Measurements from ENCODE around the genes MPST and SSTR3.

DNA sequence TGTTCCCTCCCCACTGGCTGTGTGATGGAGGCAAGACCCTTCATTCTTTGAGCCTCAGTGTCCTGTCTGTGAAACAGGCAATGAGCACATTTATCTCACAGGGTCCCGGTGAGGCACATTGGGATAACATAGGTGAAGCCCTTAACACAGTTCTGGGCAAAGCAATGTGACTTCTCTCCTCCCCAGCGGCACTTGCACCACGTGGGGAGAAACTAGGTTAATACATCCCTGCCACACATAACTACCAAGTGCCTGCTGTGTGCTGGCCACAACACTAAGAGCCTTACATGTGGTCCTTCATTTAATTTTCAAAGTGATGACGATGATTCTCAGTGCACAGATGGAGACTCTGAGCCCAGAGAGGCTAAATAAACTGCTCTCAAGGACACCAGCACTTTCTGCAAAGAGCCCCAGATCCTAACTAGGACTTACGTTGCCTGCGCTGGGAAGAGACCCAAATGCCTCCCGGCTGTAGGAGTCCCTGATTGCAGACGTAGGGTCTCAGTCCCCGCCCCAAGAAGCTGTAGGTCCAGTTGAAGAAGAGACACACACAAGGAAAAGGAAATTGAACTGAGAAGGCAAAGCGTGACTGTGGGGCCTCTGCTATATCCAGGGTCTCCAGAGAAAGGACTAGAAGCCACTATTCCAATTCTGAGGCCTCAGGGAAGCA is 32.7 kb downstream of the TXN2 start:
- PRO-cap: no peak

GRCh38 chr22:36527927-36528763 is 821 bp downstream of the EIF3D start:
- PRO-cap: no peak

DNA sequence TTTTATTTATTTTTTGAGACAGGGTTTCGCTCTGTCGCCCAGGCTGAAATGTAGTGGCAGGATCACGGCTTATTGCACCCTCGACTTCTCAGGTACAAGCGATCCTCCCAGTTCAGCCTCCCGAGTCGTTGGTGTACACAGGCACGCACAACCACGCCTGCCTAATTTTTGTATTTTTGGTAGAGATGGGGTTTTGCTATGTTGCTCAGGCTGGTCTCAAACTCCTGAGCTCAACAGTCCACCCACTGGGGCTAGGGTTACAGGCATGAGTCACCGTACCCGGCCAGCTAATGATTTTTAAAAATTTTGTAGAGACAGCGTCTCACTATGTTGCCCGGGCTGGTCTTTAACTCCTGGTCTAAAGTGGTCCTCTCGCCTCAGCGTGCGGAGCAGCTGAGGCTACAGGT is 810 bp upstream of the EIF3D start:
- PRO-cap: no peak

DNA sequence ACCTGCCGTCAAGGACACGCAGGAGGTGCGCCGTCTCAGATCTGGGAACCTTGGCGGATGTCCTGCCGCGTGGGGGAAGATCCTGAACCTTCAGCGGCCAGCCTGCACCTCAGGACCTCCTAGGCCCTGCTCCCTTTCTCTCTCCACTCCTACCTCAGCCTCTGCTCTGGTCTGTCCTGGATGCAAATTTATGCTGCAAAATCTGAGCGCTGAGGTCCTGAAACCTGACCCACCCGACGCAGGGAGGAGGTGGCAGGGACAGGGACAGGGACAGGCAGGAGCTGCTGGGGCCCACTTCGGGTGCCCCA is 473 bp upstream of the PVALB start:
- PRO-cap: no peak

DNA sequence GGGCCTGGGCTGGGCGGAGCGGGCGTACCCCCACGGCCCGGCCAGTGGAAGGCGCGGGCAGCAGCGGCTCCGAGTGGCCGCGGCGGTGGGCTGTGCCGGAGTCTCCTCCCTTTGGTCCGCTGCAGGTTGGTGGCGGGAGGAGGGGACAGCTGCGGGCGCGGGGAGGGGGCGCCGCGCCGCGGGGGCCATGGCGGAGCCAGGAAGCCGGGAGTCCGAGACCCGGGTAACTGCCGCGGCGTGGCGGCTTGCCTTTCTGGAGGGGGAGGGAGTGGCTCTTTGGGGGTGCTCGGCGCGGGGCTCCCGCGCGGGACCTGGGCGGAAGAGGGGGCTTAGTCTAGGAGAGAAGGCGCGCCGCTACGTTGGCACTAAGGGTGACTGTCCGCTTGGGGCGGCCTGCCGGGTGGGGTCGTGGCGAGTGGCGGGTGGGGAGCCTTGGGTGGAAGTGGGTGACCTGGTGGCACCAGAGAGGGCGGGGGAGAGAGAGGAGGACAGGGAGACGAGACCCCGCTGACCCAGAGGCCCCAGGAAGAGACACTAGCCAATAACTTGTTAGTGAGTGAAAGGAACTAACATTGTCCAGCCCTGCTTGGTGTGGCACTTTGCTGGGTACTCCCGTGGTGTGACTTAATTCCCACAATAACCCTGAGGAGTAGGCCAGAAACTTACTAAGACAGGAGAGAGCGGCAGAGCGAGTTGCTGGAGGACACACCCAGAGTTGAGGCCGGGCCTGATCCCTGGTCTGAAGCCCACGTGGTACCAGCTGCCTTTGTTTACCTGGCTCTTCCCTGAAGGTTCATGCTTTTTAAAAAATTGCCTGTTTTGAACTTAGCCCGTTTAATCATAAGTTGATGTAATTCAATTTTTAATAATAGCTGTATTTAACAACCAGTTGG is at the start of gene MPST:
Gene MPST, plus strand, starts transcription at position 93 of the 893 bp plus-strand sequence.
- PRO-cap: bidirectional peak, plus-strand start at position 114 of the sequence, minus-strand start outside the sequence

GRCh38 chr22:37199267-37199753 is 11.3 kb upstream of the C1QTNF6 start:
- PRO-cap: bidirectional peak, plus-strand start at chr22:37199554, minus-strand start at chr22:37199423

DNA sequence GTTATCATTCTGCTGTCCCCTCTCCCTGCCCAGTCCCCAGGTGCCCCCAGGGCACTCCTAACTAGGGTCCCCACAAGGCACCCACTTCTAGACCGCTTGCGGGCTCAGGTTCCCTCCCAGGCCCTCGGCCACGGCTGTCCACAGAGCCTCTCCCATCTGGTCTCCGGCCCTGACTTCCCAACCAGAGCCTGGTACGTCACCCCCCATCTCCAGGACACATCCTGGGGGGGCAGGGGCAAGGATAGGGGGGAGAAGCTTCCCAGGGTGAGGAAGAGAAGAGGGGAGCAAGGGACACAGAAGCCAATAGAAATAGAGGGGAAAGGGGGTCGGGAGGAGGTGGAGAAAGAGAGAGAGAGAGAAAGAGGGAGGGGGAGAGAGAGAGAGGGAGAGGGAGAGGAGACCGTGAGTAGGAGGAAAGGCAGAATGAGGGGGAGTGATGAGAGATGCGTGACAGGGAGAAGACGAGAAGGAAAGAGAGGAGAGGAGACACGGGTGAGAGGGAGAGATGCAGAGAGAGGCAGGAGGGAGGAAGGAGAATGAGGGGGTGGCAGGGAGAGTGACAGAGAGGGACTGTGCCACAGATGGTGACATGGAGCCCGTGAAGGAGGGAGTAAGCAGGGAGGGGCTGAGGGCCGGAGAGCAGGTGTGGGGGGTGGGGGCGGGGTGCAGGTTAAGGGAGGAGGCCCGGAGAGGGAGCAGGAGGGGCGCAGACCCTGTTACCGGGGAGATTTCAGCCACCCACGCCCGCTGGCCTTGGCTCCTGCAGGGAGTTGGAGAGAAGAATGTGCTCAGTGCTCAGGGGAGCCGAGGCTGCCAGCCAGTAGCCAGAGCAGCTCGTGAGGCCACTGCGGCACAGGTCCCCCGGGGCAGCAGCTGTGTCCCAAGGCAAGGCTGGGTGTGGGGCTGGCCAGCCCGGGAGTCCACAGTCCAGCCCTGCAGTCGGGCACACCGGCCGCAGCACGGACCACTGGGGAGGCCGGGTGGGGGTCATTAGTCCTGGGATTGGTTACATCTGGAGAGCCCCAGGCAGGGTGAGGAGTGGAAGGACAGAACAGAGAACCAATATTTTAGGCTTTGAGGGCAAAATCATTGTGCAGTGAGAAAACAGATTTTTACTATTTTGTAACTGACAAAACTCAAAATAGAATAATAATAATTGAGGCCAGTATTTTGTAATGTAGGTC is at the start of gene SSTR3:
Gene SSTR3, minus strand, starts transcription at position 612 of the 1,184 bp plus-strand sequence.
- PRO-cap: no peak

- PRO-cap: no peak
These were observed 6.4 kb upstream of the SSTR3 start for GRCh38 chr22:37218341-37219371.

- PRO-cap: no peak
These were observed 601 bp downstream of the RAC2 start for GRCh38 chr22:37243249-37244086.

DNA sequence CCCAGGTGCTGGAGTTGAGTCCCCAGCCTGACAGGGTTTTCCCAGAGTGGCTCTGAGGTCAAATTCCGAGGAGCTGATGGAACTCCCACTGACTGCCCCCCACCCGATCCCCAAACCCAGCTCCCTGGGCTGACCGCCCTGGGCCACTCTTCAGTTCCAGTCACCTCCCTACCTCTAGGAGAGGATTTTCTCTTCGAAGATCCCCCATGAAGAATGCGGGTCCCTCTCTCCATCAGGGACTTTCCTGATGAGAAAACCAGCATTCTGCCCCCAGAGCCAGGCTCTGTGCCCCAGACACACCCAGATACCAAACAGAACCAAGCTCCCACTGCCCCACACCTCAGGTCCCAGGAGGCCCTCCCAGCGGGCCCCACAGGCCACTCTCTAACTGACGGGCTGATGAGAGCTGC is 12.1 kb upstream of the RAC2 start:
- PRO-cap: no peak

GRCh38 chr22:37289876-37290194 is 7.5 kb downstream of the CYTH4 start:
- PRO-cap: no peak

DNA sequence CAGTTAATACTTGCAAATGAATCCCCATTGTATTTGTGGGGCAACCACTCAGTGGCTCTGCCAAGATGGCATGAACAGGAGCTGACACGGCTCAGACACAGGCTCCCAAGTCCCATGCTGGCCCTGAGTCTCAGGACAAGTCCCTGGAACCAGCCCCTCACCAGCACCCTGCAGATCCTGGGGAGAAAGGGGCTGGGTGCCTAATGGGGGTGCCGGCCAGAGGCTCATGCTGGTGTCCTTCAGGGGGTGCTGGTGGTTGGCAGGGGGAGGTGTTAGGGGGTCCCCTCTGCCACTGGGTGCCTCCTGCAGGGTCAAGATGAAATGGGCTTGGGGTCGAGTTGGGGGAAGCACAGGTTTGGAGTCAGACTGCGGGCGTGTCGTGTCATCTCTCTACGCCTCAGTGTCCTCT is 11.2 kb downstream of the CYTH4 start:
- PRO-cap: no peak

DNA sequence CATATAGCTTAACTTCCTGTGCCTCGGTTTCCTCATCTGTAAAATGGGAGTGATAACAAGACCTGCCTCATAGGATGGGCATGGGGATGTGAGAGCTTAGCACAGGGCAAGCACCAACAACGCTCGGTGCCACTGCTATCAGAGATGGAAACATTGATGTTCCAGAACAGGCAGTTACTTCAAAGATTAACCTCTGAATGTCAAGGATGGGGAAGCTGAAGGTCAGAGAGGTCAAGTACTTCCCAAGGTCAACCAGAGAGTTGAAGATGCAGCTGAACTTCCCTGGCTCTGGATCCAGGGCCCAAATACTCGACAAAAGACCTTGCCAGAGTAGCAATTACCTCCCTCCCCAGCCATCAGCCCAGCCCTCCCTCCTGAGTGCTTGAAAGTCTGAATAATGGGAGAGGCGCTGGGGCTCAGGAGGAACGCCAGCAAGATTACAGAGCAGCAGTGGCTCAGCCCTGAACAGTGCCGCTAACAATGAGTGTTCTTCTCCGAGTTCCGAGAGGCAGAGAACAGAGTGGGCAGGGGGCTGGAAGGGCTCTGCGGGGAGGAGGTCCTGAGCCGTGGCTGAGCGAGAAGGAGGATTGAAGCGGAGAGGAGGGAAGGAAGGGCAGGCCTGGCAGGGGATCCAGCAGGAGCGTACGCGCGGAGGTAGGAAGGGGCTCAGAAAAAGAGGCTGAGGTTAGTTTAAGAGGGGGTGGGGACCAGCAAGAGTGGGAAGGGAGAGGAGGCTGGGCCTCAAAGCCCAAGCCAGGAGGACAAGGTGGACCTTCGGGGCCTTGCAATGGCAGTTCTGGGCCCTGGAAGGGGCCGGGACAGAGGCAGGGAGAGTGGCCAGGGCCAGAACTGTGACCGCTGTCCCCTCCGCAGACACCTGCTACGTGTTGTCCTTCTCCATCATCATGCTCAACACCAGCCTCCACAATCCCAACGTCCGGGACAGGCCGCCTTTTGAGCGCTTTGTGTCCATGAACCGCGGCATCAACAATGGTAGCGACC is 20.4 kb downstream of the CYTH4 start:
- PRO-cap: no peak

GRCh38 chr22:37312592-37313069 is 30.3 kb downstream of the CYTH4 start:
- PRO-cap: no peak

- PRO-cap: no peak
These were observed 32.5 kb downstream of the CYTH4 start for GRCh38 chr22:37314684-37315406.

DNA sequence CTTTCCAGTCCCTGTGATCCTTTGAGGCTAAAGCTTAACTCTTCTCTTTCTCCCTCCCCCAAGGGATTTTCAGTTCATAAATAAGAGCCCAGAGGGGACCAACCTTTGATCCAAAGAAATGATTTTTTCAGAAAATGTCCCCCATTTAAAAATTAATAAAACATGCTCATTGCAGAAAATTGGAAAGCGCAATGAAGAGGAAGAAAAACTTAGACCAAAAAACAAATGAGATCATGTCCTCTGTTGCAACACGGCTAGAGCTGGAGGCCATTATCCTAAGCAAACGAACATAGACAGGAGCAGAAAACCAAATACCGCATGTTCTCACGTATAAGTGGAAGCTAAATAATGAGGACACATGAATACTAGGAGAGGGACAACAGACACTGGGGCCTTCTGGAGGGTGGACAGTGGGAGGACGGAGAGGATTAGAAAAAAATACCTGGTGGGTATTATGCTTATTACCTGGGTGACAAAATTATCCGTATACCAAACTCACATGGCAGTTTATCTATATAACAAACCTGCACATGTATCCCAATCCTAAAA is 39.0 kb downstream of the CYTH4 start:
- PRO-cap: no peak

GRCh38 chr22:37517760-37518366 is 1.4 kb downstream of the CARD10 start:
- PRO-cap: no peak

GRCh38 chr22:37521448-37521948 is 2.3 kb upstream of the CARD10 start:
- PRO-cap: no peak

DNA sequence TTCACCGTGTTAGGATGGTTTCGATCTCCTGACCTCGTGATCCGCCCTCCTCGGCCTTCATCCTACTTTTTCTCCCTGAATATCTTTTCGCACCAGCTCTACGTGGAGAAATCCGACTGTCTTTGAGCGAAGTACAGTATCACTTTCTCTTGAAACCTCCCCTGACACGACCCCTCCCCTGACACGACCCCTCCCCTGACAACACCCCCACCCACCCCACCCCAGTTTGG is 887 bp upstream of the GGA1 start:
- PRO-cap: no peak

- PRO-cap: no peak
These were observed 5.4 kb downstream of the SH3BP1 start for GRCh38 chr22:37644737-37645344.

Measured in bronchus (tissue), 1 donor.